Pericardium (tissue), 1 donor: ENCODE measurements around a stretch of chr13.

GRCh38 chr13:100673150-100673753, 1.3 kb downstream of the TMTC4 start:
- RRBS, result no CpG with 5 or more reads among the region's 14 CpGs

DNA sequence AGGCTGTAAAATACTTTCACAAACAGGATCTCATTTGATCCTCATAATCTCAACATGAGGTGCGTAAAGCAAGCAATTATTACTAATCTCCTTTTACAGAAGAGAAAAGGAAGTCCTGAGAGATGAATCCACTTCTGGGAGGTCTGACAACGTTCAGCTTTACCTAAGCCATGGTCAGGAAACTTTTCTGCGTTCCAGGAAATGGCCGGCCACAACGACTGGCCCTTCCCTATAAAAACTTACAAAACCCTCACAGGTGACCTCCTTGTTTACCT, 351.6 kb upstream of the TMTC4 start:
- RRBS, result no CpG with 5 or more reads among the region's 5 CpGs

- RRBS, result no CpG with 5 or more reads among the region's 8 CpGs
These were observed 195.4 kb upstream of the FGF14 start for GRCh38 chr13:102112197-102112526.

- RRBS, result no CpG with 5 or more reads among the region's 37 CpGs
These were observed 4.6 kb upstream of the TPP2 start for GRCh38 chr13:102591878-102592871.

- RRBS, result no CpG with 5 or more reads among the region's 4 CpGs
These were observed 14.5 kb downstream of the METTL21C start for GRCh38 chr13:102680224-102680873.

- RRBS, result no CpG with 5 or more reads among the region's 3 CpGs
These were observed 12.8 kb downstream of the METTL21C start for GRCh38 chr13:102681999-102682525.

- RRBS, result no CpG with 5 or more reads among the region's 13 CpGs
These were observed 284.8 kb upstream of the SLC10A2 start for GRCh38 chr13:103350805-103351583.

DNA sequence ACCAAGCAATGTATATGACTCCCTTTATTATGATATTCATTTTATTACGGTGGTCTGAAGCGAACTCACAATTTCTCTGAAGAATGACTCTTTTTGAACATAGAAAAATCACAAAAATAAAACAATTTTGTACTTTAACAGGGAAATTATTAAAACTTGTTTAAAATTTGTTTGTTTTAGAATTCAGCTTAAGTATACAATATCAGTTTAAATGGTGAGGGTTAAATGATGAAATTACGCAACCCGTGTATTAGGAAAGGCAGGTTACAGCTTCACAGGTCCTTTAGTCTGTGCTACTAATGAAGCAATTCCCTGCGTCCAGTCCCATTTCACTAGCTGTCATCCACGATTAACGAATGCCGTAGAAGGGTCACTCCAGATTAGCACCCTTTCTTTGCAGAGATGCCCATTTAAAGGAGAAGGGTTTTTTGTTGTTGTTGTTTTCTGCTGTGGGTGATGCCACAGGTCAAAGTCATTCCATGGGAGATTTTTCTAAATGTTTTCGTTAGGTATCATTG, 457.6 kb upstream of the SLC10A2 start:
- RRBS, result no CpG with 5 or more reads among the region's 9 CpGs

GRCh38 chr13:104391979-104392294, 1073.9 kb upstream of the DAOA start:
- RRBS, result no CpG with 5 or more reads among the region's 1 CpG

- RRBS, result no CpG with 5 or more reads among the region's 3 CpGs
These were observed 481.5 kb upstream of the DAOA start for GRCh38 chr13:104984124-104984953.

DNA sequence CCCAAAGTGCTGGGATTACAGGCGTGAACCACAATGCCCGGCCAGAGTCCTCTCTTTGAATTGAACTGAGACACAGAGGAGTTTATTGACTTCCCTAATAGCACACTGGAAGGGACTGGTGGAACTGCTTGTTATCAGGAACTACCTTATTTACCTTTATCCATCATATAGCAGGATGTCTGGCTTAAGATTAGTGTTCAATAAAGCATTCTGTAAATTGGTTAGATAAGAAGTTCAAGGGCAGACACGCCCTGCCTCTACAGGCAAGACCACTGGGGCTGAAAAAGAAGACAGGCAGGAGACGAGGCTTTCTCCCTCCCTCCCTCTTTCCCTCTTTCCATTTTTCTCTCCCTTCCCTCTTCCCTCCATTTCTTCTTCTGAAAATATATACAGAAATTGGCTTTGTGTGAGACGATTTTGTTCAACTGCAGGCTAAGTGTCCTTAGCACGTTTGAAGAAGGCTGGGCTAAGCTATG, 456.1 kb downstream of the DAOA start:
- RRBS, result no CpG with 5 or more reads among the region's 6 CpGs

DNA sequence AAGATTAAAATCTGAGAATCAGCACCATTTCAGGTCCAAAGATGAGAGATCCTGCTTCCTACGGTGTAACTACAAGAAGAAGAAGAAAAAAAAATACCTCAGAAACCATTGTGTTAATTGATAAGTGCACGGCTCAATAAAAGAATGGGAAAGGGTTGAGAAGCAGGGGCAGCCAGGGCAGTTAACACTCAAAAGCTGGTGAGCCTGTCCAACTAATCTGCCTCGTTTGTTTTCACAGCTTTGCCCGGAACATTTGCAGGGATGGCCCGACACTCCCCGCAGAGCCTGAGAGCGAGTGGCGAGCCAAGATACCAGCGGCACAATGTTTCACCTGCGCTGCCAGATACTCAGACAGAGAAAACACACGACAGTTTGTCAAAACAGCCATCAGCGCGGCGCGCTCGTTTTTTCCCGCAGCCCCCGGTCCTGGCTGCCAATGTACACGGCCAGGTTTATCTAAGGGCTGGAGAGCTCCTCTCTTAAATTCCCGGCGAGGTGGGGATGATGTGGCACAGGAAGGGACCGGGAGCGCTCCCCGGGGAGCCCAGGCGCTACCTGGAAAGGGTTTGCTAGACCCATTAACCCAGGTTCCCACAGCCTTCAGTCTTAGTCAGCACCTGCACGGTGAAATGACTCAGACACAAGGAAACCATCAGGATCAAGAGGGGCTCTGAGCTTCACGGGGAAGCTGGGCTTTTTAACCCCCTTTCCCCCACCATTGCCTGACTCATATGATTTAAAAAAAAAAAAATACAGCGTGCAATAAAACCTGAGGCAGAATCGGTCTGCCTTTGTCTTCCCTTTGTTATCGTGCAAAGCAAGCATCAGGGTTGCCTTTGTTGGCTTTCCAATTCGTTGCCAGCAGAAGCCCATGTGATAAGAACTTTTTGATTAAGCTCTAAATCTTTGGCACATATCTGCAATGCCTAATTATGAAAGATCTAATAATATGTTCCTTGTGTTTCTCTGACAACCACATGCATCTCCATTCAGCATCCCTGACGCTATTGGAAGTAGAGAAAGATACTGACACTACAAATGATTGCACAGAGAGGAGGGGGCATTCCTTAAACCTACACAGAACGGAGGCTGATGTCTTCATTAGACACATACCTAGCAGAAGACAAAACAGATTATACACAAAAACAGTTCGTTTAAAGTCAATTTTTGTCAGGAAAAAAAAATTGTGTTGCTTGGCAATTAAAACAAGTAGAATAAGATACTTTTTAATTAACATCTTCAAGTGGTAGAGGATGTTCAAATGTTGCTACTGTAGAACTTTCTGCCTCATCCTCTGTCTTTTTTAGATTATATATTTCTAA, 186.1 kb downstream of the EFNB2 start:
- RRBS, result 5% methylated on average over 3 of the region's 34 CpGs

GRCh38 chr13:106376229-106376786, 159.2 kb downstream of the EFNB2 start:
- RRBS, result 50% methylated on average over 5 of the region's 11 CpGs

- RRBS, result no CpG with 5 or more reads among the region's 3 CpGs
These were observed 22.6 kb downstream of the EFNB2 start for GRCh38 chr13:106512819-106513354.

GRCh38 chr13:106550768-106551417, 15.4 kb upstream of the EFNB2 start:
- RRBS, result no CpG with 5 or more reads among the region's 4 CpGs

GRCh38 chr13:106649359-106650001, 81.5 kb upstream of the ARGLU1 start:
- RRBS, result no CpG with 5 or more reads among the region's 9 CpGs

DNA sequence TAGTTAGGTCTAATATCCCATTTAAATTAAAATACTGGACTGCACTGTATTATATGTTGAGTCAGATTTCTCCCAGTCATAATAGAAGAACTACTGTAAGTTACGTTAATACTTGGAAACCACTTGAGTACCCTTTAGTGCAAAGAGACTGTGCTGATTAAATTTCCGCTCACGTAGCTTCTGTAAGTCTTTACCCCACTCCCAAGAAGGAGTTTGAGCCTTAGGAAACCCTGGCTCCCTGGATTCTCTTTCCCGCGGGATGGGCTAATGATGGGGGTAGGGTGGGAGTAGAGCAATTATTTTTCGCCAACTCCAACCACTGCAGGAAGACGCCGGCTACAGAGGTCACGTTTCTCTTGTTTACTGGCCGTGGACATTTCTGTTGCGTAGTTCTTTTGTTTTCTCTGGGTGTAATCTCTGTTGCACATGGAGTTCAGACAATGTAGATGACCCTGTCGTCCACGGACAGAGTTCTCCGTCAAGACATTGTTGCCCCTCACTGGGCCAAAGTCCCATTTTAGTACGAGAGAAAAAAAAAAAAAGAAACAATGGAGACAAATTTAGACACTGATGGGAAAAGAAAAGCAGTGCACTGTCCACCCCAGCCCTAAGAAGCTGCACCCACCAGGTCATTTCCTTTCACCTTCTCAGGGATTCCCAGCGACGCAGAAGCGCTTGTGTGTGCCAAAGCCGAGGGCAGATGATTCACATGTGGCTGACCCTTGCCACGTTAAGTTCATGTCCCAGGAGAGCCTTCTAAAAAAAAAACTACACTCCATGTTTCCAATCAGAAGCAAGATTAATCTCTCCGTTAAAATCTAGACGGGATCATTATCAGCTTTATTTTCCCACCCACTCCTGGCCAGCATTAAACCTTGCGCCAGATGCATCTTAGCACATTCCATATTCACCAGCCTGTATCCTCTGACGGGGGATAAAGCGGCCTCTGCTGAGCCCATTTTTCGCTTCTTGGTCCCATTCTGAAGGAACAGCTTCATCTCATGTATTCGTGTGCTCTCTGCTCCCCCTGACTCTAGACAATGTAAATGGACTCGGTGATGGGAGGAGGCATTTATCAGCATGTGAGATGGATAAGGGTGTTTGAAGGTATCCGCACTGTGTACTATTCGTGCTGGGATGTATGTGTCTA, 134.0 kb upstream of the ARGLU1 start:
- RRBS, result no CpG with 5 or more reads among the region's 30 CpGs

DNA sequence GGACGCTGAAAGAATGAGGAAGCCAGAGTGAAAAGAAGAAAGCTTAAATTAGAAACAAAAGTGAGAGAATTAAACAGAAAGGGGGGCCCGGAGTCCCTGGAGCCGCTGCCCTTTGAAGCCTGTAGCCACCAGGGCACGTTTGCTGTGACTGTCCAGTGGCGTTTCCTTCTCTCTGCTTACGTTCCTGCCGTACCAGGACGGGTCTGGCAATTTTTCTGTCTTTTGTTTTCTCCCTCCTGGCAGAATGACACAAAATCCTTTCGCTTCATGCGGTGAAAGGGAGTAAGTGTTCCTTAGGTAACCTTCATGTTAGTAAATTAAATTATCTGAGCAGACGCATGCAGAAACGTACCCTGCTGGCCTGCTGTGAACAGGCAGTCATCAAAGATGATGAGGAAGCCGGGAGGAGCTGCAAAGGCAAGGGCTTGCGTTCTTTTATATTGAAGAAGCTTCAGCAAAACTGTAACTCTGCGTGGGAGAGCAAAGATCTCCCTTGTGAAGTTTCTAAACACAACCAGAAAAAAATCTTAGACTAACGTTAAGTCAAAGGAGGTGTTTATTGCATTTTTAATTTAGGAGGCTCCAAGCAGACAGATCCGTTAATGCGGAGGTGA, 299.4 kb upstream of the ARGLU1 start:
- RRBS, result no CpG with 5 or more reads among the region's 18 CpGs

DNA sequence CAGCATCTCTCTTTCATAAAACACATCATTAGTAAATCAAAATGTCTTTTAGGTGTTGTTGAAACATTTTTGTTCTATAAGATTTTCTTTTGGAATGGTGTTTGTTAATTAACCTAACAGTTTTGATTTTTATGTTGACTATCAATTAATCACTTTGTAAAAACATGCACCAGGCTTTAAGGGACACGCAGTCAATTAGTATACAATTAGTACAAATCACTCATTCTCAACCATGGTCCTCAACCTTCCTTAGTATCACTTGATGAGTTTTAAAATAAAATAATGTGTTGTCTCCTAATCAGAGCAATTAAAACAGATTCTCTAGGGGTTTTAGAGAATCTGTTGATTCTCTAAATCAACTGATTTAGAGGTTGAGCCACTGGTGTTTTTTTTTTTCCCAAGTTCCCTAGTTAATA, 617.6 kb downstream of the NALF1 start:
- RRBS, result no CpG with 5 or more reads among the region's 1 CpG

DNA sequence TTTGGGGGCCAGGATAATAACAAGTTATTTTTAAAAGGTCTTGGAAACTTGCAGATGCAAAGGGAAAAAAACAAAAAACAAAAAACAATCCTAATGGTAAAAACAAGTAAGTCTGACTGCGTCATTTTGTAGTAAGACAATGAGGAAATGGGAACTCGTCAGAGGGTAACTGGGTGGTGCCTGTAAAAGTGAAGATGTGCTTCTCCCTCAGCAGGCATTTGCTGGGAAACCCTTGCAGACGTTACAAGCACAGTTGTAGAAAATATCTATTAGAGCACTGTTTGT, 2.2 kb upstream of the TNFSF13B start:
- RRBS, result no CpG with 5 or more reads among the region's 3 CpGs